Occipital lobe (tissue), 2 donors: ENCODE data around the gene AATK.

DNA sequence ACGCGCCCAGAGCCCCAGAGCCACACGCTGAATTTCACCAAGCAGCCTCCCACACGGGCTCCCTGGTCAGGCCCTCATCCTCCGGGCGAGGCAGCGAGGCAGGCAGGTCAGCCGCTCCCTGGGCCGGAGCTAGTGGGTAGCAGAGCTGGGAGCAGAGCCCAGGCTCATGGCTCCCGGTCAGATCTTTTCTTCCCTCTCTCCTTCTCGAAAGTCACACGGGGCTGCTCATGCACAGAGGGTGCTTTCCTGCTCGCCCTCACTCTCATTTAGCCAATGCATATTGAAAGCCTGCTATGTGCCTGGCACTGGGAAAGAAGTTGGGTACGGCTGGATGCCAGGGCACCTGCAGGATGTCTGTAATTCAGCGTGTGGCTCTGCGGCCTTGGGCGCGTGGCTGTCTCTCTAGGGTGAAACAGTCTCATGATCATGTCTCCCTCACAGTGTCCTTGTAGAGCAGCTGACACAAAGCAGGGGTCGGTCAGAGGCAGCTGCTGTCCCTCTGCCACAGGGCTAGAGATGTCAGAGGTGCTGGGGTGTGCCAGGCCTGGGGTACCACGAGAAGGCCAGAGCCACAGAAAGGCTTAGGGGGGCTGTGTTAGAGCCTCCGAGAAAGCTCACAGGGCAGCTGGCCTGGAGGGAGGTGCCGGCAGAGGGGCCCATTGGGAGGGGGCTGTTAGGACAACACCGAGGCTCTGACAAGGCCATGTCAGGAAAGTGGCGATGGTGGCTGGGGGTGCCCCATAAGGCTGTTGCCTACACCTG, 155.4 kb upstream of the CHMP6 start:
- RAMPAGE, long total RNA = no peak

DNA sequence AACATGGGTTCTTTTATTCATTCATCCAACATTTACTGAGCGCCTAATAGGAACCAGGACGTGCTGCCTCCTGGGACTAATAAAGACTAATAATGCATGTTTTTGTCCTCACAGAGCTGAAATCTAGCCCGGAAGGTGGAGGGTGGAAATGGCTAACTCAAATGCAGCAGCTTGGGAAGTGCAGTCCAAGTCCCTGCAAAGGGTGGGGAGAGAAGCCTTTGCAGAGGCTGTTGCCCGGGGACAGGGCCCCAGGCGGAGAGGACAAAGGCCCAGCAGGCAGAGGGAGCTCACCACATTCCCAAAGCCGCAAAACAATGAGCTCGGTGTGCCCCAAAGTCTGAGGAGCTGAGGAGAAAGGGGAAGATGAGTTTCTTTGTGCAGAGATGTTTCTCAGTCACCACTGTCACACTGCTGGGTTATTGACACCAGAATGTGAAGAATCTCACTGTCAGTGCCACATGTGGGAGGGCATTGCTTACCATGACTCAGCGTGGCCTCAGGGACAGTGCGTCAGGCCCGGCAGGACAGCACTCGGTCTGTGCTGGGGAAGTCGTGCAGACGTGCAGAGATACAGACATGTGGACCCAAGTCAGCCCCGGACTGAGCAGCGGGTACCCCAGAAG, 118.2 kb upstream of the CHMP6 start:
- RAMPAGE, long total RNA = no peak

DNA sequence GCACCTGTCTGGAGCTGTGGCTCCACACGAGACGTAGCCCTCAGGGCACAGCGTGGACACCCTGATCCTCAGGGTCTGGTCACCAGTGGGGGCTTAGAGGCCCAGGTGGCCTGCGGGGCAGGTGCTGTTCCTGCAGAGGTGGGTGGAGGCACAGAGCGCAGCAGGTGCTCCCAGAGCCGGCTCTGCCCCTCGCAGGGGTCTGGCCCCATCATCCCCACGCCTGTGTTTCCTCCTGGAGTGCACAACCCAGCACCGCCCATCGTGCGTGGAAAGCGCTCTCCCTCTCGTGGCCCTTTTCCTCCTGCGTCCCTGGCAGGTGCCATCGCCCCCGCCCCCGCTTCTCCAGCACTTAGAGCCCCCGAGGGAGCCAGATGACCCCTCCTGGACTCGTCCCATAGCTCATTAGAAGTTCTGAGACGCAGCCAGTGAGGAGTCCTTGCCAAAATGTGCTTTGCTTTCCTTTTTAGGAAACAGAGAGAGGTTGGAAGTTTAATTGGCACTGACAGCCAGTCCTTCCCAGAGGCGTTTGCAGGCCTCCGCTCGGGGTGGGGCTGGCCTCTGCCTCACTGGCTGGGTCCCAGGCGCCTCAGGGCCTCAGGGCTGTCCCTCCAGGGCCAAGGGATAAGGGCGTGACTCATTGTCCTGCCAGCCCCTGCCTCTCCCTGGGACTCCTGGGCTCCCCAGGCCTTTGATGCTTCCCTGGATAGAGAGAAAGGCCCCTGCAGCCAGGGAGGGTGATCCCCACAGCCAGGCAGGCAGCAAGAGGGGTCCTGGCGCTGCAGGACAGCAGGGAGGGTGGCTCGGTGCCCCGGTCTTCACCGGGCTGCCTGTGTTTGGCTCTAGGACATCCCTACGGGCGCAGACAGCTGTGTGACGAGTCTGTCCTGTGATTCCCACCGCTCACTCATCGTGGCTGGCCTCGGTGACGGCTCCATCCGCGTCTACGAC, 32.1 kb upstream of the CHMP6 start:
- RAMPAGE, long total RNA = no peak

GRCh38 chr17:80987659-80988446, 3.8 kb upstream of the CHMP6 start:
- RAMPAGE, long total RNA = no peak

DNA sequence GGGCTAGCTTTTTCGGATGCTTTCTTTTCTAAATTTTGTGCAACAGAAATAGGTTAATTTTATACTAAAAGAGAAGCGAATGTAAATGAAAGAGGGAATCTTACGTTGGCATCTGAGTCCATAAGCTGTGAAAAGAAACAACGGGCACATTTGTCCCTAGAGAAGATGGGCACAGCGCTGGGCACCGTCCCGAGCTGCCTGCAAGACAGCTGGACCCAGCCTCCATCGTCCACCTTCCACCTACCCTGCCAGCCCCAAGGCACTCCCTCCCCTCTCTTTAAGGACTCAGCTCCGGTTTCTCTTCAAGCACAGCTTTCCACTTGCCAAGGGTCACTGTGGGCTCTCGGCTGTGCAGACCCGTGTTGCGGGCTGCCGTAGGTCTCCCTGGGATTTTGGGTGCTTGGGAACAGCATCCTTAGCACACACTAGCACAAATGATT, 1.2 kb downstream of the CHMP6 start:
- RAMPAGE, long total RNA = no peak

DNA sequence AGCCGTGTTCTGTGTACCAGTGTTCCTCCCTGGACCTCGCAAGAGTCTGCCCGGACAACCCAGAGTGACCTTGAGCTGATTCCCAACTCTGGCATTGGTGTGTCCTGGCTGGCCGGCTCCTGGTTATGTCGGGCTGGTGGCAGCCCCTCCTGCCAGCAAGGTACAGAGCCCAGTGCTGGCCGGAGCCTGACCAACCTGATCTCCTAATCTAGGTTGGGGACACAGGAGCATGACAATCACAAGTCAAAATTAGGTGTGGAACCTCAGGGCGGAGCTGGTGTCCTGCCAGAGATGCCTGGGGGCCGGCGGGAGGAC, 9.6 kb downstream of the CHMP6 start:
- RAMPAGE, long total RNA = no peak

DNA sequence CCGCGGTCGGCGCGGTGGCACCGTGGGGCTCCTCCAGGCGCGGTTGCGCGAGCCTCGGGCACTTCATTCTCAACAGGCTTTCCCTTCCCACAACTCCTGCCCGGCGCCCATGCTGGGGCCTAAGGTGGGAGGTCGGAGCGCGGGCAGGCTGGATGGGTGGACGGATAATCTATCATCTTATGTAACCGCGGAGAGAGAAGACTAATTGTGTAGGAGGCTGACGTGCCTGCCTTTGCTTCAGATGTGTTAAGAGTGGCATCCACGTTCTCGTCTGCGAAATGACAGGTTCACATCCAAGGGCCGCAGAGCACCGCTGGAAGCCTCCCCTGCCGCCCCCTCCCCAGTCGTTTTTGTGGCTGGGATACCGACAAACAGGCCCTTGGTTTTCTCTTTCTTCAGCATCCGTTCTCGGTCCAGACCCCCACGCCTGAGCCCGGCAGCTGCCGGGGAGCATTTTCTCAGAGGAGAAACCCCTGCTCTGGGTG, 864 bp downstream of the BAIAP2 start:
- RAMPAGE, long total RNA = no peak

DNA sequence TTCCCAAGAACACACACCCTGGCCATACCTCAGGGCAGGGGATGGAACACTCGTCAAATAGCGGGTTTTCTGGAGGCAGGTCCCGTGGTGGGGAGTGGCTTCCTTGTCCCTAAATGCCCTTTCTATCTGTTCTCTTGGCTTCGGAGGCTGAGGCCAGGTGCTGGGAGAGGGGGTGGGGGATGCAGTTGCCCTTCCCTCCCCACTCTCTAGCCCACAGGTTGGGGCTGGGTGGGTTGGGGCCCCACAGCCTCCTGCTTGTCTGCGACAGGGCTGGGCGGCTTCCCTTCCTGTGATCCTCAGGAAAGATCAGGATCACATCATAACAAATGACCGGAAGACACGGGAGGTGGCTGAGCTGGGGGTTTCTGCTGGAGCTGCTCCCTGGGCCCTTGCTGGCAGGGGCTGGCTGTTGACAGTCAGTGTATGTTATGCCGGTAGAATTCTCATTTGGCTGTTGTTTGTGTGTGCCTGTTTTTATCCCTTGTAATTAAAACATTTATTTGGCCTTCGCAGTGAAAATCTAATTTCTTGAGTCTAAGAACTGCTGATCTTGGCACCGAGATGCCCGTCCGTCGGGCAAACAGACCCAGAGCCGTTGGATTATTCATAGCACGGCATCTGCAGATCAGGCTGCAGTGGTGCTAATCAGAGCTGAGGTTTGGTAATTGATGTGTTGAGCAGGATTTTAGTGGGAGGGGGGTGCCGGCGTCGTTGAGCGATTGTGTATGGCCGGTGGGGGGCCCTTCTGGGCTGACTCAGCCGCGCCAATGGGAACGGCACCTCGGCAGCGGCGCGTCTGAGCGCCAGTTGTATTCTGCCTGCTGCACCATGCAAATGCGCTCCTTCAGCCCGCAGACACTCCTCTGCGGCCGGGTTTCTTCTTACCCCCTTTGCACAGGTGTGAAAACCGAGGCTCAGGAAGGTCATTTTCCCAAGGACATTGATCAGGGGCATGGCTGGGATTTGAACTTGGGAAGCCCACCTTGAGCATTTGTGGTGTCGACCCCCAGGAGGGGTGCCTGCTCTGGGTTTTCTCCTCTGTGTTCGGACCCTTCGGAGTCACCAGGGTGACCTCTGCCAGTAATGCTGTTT, 18.0 kb downstream of the BAIAP2 start:
- RAMPAGE, long total RNA = no peak

DNA sequence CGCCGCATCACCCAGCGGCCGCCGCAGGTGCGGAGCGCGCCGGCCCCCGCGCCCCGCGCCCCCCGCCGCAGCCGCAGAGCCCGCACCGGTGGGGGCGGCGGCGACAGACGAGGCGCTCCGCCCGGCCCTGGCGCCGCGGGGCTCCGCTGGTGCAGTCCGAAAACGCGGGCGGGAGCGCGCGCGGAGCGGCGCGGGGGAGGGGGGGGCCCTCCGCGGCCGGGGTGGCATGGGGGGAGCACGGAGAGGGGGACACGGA, at the start of gene AATK:
Gene AATK, minus strand, starts transcription at position 158 of the 256 bp plus-strand sequence.
- RAMPAGE, long total RNA = no peak

DNA sequence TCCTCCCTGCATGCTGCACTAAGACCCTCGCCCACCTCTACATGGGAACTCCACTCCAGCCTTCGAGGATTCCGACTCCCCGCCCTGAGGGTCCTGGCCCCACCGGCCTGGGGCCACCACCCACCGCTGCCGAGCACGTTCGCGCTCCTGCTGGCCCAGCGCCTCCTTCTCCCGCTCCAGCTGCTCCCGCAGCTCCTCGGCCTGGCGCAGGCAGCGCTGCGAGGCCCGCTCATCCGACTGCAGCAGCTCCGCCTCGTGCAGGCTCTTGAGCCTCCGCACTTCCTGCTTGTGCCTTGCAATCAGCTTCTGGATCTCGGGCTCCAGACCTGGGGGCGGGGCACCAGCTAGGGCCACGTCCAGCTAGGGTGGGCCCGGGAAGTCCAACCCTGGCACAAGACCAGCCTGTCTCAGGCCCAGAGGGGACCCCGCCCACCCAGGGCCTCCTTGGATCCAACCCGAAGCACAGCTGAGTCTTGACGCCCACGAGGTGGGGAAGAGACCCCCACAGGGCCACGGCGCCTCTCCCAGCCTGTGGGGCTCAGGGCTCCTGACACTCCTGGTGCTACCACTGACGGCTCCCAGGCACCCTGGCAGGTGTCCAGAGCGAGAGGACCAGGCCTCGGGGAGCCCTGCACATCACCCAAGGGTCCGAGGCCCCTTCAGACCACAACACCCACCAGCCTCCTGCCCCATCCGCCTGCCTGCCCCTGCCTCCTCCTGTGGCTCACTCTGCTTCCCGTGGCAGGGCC, 28.0 kb upstream of the AATK start:
- RAMPAGE, long total RNA = no peak

DNA sequence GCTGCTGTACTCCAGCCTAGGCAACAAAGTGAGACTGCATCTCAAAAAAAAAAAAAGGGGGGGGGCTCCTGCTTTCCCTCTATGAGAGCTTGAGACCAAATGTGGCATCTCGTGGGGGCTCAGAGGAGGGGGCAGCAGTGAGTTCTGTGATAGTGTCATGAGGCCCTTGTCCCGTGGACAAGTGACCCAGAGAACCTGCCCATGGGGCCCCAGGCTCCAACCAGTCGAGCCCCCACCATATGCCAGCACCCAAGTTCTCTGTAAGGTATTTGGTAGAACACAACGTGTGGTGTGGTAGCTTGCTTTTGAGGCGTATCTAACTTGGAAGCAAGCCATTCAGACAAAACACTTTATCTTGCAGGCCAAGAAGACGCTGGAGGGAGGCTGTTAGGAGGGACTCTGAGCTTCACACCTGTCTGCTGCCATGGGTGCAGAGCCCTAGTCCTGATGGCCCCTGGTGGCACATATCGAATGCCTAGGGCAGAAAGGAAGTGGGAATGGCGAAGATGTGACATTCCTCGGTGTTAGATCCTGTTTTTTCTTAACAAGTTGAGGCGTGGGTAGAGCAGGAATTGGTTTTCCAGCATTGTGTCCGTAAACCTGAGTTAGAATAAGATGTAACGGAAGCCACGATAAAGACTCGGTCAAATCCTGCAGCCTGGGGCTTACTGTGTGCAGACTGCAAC, 1.7 kb downstream of the NDUFAF8 start:
- RAMPAGE, long total RNA = no peak

GRCh38 chr17:81294489-81295069, 528 bp downstream of the SLC38A10 start:
- RAMPAGE, long total RNA = no peak

DNA sequence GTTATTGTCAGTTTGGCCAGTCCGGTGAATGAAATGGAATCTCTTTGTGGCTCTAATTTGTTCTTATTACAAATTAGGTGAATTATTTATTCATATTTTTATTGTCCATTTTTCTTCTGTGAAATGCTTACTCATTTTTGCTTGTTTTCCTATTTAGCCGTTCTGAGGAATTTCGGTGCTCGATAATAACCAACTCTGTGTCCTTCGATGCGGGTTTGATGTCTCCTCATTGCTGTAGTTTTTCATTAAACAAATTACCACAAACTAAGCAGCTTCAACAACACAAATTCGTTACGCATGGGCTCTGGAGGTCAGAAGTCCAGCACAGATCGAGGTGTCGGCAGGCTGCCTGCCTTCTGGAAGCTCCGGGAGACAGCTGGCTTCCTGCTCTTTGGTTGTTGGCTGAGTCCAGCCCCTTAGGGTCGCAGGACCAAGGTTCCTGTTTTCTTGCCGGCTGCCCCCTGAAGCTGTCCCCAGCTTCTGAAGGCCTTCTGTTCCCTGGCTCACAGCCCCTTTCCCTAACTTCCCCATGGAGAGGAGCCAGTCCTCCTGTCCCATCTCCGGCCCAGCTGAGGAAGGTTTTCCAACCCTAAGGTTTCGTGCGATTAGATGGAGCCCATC, 4.2 kb upstream of the SLC38A10 start:
- RAMPAGE, long total RNA = no peak

DNA sequence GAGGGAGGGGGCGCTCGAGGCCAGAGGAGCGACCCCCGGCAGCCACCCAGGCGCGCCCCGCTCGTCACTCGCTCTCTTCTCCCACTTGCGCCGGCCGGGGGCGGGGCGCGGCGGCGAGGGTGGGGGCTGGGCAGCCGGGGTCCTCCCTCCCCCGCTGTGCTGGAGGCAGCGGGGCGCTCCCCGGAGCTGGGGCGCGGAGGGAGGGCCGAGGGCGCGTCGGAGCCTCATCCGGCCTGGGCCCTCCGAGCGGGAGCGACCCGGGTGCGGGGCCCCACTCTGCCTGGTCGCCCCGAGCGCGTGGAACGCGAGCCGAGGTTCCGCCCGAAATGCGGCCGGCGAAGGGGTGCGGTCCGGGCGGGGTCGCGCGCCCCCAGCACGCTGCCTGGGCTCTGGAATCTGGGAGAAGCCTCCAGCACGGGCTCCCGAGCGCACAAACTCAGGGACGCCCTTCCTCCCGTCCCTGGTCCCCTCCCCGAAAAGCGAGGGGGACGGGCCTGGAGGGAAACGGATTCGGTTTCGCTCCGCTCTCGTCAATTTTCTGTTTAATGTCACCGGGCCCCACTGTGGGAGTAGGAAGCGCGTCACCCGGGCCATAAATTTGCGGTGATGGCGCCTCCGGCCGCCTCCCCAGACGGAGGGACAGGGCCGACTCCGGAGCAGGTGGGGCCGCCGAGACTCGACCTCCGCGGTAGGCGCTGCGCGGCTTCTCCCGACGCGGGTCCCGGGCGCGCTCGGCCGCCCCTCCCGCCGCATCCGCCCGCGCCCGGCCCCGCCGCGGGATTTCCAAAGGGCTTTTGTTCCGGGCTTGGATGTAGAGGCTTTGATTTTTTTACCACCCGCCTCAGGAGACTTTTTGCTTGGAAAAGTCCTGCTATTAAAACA, 8.2 kb upstream of the BAHCC1 start:
- RAMPAGE, long total RNA = no peak

- RAMPAGE, long total RNA = no peak
Measured at GRCh38 chr17:81400978-81401442, 5.8 kb downstream of the BAHCC1 start.

DNA sequence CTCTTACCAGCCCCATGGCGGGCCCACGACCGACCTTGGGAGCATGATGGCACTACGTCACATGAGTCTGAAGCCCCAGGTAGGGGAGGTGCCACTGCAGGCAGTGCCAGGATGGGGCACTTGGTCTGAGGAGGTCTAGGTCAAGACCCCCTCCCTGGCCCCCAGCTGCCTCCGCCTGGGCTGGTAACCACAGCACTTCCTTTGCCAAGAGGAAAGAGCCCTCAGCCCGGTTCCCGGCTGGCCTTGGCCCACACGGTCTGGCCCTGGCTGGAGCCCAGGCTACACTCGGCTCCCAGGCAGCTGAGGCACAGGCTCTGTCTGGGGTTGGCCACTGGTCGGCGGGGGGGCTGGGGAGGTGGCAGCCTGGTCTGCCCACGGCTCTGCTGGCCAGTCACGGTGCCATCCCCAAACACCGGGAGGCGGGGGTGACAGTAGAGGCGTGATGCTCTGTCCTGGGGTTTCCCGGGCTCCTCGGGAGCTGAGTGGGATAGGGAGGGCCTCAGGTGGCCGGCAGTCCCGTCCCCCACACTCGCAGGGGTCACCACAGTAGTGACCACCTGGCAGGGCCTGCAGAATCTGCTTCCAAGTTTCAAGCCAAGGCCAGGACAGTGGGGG, 25.9 kb downstream of the BAHCC1 start:
- RAMPAGE, long total RNA = no peak

DNA sequence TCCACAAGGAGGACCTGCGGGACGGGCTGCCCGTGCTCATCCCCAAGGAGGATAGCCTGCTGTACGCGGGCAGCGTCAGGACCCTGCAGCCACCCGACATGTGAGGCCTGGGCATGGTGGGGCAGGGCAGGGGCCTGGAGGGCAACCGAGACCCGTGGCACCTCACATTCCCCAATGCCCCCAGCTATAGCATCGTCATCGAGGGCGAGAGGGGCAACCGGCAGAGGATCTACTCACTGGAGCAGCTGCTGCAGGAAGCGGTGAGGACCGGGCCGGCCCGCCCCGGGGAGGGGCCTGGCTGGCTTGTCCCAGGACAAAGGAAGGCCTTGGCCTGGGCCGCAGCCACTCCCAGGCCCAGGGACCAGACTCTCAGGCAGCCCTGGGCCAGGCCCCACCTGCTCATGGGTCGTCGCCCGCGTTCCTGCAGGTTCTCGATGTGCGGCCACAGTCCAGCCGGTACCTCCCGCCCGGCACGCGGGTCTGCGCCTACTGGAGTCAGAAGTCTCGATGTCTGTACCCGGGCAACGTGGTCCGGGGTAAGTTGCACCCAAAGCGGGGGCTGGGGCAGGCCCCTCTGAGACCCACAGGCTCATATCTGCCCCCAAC, 53.4 kb downstream of the ACTG1 start:
- RAMPAGE, long total RNA = no peak

DNA sequence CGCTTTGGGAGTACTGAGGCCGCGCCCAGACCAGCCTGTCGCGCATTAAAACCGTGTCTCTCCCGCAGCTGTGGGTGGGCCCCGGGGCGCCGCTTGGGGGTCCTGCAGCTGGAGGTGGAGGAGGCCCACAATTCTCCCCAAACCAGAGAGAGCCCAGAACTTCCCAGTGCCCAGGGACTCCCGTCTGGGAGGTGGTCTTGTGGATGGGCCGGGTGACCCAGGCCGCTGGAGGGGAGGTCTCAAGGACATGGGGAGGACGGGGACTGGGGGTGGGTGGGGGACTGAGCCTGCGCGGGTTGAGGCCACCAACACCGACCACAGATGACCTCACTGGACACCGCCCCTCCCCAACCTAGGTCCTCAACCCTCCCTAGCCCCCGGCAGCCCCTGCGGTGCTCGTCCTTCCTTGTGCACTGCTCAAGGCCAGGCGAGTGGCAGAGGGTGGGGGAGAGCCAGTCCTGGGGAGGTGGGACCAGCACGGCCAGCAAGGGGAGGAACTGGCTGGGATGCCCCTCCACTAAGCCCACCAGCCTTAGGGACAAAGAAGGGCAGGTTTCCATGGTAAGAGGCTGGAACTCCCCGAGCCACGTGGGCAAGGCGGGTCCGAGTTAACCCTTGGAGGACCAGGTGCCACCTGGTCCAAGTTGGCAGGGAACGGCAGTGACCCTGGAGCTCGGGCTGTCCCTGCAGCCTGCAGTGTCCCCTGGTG, 9.0 kb downstream of the FSCN2 start:
- RAMPAGE, long total RNA = no peak

- RAMPAGE, long total RNA = no peak
Measured at GRCh38 chr17:81545422-81546176, 6.6 kb downstream of the FAAP100 start.

DNA sequence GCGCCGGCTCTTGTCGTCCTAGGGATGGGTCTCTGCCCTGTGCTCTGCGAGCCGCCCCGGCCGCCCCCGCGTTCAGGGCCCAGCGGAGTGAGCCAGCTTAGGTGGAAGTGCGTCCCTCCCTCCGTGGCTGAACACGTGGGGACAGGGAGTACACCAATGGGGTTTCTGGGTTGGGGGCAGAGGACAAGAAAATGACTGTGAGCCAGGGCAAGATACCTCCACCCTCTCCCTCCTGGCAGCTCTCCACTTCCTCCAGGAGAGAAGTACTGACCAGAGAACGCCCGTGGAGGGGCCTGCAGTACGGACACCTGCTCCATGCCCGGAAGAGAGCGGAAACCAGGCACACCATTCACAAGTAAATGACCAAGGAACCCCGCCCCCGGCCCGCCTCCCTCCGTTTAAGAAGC, 653 bp upstream of the FAAP100 start:
- RAMPAGE, long total RNA = no peak